ENCODE measurements around a stretch of chr20.

DNA sequence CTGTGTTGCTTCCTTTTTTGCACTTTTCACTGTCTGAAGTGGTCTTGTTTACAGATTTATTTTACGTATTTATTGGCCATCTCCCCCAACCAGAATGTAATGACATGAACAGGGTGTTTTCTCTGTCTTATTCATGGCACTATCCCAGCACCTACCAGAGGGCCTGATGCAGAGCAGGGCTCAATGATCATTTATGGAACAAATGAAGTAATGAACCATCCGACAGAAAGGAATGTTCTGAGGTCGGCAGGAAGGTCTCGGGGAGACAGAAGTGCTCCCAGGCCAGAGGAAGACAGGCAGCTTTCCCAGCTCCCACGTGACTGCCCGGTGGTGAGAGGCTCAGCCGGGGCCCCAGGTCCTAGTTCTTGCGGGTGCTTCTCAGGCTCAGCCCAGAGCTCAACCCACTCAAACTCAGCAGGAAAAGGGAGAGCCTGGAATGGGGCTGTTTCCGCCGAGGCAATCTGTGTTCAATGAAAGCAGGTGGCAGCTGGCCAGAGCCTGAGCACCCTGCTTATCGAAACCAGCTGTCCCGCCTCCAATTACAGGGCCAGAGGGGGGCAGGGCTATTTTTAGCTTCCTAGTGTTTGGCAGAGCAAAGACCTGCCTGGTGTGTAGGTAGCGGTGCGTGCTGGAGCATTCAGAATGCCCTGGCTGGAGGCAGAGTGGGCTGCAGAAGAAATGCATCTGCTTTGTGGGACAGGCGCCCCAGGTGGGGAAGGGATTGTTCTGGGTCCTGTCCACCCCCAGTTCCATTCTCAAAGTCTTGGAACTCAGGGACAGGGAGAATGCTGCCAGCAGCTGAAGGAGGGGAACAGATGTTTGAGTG, 145.2 kb downstream of the PREX1 start:
- PRO-cap = no peak

GRCh38 chr20:48706813-48707479, 120.9 kb downstream of the PREX1 start:
- PRO-cap = no peak

DNA sequence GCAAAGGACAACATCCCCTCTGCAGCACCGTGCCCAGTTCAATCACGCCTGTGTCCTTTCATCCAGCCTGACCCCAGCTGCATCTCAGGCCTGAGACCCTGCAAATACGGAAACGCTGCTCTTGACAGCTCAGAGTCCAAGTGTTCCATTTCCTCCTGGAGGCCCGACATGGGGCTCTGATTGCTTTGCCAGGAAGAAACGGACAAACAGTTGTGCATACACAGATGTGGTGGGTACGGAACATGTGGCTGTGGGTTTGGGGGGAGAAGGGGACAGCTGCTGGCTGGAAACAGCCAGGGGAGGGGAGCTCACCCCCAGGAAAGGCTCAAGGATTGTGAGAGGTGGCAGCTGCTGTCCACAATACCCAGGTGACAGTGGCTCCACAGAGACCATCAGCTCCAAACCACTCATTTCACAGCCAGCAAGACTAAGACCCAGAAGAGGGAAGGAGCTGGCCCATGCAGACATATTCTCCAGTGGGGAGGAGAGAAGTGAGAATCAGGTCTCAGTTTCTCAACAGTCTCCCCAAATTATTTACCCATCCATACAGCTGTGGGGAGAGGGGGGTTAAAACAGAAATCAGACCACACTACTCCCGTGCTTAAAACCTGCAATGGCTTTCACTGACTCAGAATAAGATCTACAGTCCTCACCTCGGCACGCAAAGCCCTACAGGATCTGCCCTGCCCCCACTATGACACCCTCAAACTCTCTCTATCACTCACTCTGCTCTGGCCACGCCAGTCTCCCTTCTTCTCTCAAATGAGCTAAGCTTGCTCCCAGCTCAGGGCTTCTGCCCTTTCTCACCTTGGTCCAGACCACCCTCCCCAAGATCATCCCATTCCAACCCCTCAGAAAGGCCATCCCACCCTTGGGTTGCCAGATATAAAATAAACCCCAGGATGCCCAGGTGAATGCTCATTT, 89.1 kb downstream of the PREX1 start:
- PRO-cap = no peak

- PRO-cap = unidirectional peak, minus-strand start at chr20:48739451
These were observed 88.3 kb downstream of the PREX1 start for GRCh38 chr20:48739347-48740017.

GRCh38 chr20:48783490-48784340, 44.1 kb downstream of the PREX1 start:
- PRO-cap = bidirectional peak, plus-strand start at chr20:48784108, minus-strand start at chr20:48783979

DNA sequence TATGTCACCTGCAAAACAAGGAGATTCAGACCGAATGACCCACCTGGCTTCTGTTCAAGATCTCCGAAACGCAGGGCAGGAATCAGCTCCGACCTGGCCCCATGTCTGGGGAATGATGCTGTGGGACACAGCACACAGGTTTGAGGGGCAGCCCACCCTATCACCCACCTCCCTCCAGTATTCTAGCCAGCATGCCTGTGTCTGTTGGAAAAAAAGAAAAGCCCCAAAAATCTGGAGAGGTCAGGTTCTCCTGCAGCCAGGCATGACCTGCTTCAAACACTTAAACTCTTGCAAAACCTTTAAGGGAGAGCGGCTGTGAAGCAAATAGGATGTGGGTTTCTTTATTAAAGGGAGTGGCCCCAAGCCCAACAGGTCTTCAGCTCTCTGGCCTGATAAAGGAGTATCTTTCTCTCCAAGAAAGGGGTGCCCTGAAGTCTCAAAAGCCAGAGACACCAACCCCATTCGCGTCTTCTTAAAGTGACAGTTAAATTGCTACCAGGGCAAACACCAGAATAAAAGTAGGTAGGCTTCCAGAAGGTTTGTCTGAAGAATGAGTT, 6.4 kb downstream of the PREX1 start:
- PRO-cap = no peak

- PRO-cap = no peak
These were observed 55.1 kb upstream of the CSE1L start for GRCh38 chr20:48990847-48991528.

DNA sequence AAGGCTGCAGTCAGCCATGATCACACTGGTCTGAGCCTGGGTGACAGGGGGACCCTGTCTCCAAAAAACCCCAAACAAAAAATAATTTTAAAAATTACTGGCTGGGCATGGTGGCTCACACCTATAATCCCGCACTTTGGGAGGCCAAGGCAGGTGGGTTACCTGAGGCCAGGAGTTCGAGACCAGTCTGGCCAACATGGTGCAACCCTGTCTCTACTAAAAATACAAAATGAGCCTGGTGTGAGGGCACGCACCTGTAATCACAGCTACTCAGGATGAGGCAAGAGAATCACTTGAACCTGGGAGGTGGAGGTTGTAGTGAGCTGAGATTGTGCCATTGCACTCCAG, 58.8 kb downstream of the CSE1L start:
- PRO-cap = no peak

- PRO-cap = no peak
These were observed 34.4 kb downstream of the STAU1 start for GRCh38 chr20:49153719-49154102.

DNA sequence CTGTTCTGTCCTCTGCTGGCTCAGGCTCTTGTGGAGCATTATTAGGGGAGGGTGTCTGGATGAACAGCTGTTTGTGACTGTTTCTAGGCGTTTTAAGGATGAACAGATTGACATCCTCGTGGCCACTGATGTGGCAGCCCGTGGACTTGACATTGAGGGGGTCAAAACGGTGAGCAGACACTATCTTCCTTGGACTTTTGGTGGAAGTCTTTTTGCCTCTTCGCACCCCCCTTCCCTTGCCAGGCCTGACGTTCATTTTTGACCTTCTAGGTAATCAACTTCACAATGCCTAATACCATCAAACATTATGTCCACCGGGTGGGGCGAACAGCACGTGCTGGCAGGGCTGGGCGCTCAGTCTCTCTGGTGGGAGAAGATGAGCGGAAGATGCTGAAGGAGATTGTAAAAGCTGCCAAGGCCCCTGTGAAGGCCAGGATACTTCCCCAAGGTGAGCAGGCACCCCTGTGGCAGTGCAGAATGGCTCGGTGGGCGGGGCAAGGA, 16.9 kb downstream of the DDX27 start:
- PRO-cap = no peak

DNA sequence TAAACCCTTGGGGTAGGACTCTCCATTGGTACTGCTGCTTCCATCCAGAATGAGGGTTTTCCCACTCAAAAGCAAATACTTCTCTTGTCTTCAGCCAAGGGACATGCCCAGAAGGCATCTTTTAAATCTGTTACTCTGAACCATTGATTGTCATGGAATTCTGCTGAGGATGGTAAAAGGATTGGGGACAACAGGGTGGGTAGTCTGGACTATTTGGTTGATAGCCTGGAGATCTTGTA, 6.2 kb upstream of the ZNFX1 start:
- PRO-cap = no peak

DNA sequence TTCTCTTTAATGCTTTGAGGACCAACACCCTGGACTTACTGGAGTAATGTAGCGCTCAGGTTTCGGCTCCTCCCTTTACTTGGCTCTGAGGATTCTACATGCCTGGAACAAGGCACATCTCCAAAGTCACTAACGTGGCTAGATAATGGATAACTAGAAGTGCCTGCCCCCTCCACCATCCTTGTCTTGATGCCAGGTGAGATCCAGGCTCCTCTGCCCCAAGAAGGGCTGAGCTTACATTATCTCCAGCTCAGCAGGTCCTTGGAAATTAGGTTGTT, 75.5 kb upstream of the ZNFX1 start:
- PRO-cap = no peak

DNA sequence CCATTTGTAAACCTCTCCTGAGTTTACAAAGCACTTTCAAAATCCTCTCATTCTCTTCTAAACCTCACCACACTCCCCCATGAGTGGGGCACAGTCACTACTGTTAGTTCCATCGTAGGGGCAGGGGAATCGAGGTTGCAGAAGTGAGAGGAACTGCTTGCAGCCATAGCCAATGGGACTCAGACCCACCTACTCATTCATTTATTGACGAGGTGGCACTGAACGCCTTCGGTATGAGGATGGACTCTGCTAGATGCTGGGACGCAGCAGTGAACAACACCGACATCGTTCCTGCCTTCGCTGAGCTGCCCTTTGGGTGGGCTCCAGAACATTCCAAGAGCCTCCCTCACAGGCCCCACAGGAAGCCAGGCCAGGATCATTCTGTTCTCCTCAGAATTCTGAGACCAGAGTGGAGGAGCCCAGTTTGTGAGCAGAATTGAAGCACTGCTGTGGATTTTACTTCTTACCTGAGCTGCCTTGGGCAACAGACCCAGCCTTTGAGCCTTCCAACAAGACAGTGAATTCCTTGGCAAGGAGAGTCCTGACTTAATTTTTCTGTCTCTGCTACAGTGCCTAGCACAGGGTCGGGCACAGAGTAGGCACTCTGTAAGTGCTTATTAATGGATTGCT, 82.1 kb downstream of the KCNB1 start:
- PRO-cap = unidirectional peak, minus-strand start at position 383 of the sequence

DNA sequence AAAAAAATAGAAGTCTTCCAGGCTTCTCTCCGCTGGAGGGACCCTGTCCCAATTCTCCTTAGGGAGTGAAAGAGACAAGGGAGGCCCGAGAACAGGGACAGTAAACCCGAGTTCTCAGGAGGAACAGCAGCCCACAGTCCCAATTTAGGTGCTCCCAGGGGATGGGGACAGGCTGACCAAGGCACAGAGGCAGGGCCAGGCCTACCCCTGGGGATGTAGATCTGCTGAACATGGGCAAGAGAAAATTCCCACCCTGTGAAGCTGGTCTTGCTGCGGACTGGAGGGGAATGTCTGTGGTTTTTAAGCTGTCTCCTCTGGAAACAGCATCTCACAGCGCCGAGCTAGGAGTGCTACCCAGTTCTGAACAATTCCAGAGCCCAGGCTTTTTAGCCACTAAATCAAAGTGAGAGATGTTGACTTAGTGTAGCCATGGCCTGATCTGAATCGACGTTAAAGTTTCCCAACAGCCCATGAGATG, 63.8 kb downstream of the KCNB1 start:
- PRO-cap = no peak

- PRO-cap = no peak
These were observed 16.2 kb downstream of the KCNB1 start for GRCh38 chr20:49466228-49466623.

- PRO-cap = no peak
These were observed 7.1 kb downstream of the KCNB1 start for GRCh38 chr20:49475257-49475836.

DNA sequence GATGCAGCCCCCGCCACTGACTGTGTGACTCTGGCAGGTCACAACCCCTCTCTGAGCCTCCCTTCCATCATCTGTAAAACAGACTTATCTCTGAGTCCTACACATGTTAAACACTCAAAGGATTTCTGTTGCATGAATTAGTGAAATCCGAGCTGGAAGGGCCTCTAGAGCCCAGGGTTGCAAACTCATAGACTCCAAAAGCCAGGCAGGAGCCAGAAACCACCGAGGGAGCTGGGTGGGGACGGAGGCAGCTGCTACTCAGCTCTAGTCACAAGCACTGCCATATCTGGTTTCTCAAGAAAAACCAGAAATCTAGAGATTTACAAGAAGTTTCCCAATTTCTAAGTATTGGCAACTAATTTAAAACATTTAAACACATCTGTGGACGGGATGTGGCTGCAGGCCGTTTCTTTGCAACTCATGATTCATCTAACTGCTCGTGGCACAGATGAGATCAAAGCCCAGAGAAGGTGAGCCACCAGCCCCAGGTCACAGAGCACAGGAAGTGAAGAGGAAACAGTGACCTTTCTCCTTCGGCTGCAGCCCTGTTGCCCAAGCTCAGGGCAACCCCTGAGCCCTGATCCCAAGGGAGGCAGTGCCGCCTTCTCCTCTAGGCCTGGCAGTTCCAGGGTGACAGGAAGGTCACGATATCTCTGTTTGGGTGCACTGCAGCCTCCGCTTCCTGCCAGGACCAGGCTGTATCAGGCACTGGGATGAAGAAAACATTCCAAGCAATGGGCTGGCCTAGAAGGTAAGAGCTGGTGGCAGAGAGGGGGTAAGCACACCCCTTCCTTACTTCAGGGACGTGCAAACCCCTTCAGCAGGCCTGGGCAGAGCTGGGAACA, 26.4 kb upstream of the PTGIS start:
- PRO-cap = no peak

- PRO-cap = no peak
These were observed 71.6 kb upstream of the PTGIS start for GRCh38 chr20:49639515-49639900.

DNA sequence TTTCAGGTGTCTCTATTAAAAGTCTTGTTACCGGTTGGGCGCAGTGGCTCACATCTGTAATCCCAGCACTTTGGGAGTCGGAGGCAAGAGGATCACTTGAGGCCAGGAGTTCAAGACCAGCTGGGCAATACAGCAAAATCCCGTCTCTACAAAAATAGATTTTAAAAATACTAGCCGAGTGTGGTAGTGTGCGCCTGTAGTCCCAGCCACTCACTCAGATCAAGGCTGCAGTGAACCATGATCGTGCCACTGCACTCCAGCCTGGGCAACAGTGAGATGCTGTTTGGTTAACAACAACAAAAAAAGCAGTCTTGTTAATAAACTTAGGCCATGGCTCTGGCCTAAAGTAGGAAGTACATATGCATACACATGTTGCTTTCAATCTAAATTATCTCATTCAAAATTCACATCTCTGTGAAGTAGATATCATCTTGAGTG, 53.0 kb downstream of the B4GALT5 start:
- PRO-cap = no peak

- PRO-cap = no peak
These were observed 51.6 kb downstream of the B4GALT5 start for GRCh38 chr20:49661935-49662696.